Neural crest cell (in vitro differentiated cells): ENCODE measurements around the genes IFT20 and PROCA1.

GRCh38 chr17:27323621-27324164 lies 29.8 kb downstream of the WSB1 start:
- PRO-cap: no peak

DNA sequence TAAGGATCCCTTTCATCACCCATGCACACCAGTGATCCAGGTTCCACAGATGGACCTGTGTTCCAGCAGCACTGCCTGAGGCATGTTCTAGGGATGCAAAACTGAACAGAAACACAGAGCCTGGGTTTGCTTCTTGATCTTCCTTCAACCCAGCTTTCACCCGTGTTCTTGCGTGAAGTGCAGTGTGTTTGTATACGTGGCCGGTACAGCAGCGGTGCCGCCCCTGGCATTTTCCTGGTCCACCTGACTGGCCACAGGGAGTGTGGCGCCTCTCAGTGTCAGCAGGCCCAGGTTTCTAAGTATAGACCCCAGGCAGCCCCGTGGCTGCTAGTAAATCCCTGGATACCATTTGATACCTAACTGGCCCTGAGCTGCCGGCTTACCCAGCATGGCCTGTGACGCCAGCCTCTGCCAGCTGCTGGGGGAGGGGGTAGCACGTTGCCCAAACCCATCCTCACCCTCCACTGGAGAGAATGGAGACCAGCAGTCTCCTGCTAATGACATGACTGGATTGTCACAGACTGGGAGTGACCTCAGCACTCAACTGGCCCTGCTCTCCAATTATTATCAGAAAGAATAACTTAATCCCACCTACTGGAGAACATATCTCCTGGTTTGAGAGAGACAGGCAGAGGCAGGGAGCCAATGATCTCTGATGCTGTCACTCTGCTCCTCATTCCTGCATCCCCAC lies 59.2 kb upstream of the LGALS9 start:
- PRO-cap: no peak

DNA sequence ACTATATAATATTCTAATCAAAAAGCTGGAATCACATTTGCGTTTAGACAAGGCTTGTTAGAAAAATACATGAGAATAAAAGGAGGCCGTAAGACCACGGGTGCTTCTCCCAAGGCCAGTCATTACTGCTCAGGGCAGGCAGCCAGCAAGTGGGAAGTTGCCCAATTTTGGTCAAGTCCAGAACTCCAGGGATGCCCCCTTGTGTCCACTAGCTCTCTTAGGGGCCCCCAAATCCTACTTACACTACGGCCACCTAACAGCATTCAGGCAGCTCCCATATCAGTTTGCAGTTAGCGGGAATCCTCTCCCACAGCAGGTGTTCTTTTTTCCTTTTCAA lies 26.0 kb upstream of the LYRM9 start:
- PRO-cap: no peak

GRCh38 chr17:28030223-28030770 lies 12.2 kb upstream of the NLK start:
- PRO-cap: no peak

DNA sequence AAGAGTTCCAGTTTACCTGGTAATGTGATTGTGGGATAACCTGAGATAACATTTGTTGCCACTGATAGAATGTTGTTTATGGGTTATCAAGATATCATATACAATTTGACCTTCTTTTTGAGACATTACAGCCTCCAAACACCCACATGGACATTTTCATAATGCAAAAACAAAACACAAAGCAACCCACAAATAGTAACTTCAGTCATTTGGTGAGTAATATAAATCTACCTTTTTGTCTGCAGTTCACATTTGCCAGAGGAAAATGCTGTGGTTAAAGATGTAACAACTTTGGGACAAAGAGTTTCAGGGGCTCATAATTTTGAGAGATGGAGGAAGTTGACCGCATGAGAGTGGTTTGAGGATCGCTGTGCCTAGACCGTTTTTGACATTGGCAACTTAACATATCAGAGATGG lies 3.9 kb downstream of the NLK start:
- PRO-cap: no peak

DNA sequence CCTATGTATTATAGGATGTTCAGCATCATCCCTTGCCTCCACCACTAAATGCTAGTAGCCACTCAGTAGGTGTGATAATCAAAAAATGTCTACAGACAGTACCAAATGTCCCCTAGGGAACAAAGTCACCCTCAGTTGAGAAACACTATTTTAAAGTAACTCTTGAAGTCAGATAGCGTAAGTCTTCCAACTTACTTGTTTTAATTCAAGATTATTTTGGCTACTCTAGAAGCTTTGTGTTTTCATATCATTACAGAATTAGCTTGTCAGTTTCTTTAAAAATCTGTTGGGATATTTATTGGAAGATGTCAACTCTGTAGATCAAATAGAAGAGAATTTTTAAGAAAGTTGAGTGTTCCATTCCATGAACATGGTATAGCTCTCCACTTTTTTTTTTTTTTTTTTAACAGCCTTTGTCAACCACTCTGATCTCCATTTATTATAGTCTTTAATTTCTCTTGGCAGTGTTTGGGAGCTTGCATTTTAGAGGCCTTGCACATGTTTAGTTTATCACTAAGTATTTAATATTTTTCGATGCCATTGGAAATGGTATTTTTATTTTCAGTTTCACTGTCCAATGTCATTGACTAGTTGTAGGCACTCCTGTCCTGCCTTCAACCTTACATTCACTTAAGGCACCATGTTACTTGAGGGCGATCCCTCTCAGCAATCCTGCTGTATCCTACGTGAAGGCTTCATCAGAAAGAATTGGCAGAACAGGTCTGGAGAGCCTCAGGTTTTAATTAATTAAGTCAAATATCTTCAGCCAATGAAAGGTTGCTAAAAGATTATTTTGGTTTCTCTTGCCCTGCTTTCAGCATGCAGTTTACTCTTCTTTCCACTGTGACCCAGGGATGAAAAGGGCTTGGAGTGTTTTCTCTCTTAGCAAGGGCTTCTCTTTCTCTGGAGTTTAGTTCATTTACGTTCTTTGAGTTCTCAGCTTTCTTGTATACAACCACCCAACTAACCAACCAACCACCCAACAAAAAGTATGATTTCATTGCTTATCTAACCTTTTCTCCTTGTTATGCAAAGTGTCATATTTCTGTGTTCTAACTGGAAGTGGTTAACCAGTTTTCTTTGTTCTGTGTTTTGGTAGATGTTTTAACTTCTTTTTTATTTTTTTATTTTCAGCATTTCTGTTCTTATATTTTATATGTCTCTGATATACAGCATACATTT lies 29.0 kb downstream of the NLK start:
- PRO-cap: no peak

- PRO-cap: no peak
Measured at GRCh38 chr17:28139563-28140566, 97.4 kb downstream of the NLK start.

- PRO-cap: no peak
Measured at GRCh38 chr17:28235324-28235804, 83.6 kb upstream of the TMEM97 start.

DNA sequence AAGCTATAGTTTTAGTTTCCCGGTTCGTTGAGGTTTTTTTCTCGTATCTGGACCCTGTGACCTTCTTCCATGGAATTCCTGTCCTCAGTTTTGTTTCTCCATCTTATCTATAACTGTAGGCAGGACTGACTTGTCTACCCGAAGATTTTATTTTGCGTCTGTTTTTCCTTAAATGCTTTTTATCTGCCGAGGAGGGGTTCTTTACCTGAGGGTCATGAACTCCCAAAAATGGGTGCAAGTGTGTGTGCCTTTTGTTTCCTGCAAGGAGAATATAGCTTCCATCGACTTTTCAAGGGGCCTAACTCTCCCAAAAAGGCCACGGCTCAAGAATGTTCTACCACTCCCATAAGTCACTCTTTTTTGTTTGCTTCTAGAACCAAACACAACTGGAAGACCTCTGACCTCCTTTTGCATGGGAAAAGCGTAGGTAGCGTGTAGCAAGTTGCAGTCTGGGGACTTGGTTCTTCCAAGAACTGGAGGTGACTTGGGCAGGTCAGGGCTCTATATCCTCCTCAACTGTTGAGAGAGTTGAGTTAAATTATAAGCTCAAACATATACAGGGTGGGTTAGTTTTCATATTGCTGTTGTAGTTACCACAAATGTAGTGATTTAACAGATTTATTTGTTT lies 1.2 kb downstream of the TMEM97 start:
- PRO-cap: no peak

DNA sequence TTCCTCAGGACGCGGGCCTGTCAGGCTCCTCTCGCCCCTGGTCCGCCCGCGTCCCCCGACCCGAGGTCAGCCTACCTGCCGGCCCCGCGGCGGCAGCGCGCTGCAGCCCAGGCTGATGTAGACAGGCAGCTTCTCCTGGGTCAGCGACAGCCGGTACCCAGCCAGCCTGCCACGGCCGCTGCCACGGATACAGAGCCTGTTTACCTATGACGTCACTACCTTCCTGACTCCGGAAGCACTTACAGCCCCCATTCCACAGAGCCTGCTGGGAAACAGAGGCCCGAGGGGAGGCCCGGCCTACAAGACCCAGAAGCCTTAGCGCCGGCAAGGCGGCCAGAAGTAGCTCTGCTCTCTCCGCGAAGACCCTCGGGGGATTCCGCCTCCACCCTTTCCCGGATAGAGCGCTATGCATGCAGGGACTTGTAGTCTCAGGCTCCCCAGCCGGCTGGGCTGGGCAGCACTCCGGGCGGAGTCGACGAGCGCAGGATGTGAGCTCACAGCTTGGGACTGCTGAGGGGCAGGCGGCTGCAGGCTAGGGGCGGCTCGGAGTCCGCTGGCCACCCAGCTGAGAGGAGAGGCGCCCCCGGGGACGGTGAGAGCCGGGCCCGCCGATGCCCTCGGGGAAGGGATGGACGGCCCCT lies at the start of gene IFT20:
Gene IFT20 (minus strand): TSS at position 208 of the 641 bp plus-strand sequence.
- PRO-cap: bidirectional peak, plus-strand start at position 497 of the sequence, minus-strand start at position 125 of the sequence

DNA sequence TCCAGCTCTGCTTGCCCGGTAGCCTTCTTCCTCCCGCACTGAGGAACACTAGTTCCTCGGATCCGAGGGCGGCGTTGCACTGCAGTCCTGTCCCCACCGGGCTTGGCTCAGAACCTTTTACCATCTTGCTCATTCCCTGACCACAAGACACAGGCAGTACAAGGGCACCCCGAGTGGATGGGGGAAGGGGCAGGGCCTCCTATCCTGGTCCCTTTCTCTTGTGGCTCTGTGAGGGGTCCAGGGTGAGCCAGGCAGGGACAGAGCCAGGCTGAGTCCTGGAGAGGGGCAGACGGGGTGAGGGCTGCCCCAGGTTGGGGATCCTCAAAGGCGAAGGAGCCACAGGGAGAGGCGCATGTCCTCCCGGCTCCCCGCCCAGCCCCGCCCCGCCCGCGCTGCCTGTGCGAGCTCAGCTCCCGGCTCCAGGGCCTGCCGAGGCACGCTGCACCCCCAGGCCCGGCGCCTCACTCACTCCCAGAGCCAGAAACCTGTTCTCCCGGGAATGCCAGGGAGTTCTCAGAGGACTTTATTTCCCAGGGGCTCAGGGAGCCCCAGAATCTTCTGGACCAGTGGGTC lies 1.6 kb downstream of the FOXN1 start:
- PRO-cap: no peak

DNA sequence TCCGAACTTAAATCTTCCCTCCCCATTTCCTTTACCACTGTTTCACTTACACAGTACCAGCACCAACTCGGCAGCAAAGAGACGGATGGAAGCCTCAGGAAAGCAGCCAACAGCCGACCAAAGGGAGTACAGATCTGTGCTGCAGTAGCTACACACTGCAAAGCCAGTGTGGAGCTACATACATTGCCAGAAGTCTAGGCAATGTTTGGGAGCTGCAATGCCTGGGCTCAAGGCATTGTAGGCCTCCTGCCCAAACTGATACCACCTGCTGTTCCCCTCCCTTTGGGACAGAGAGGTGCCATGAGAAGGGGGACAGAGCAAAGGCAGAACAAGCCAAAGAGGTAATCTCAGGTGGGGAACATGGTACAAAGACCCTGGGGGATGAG lies 1.8 kb downstream of the RSKR start:
- PRO-cap: no peak

DNA sequence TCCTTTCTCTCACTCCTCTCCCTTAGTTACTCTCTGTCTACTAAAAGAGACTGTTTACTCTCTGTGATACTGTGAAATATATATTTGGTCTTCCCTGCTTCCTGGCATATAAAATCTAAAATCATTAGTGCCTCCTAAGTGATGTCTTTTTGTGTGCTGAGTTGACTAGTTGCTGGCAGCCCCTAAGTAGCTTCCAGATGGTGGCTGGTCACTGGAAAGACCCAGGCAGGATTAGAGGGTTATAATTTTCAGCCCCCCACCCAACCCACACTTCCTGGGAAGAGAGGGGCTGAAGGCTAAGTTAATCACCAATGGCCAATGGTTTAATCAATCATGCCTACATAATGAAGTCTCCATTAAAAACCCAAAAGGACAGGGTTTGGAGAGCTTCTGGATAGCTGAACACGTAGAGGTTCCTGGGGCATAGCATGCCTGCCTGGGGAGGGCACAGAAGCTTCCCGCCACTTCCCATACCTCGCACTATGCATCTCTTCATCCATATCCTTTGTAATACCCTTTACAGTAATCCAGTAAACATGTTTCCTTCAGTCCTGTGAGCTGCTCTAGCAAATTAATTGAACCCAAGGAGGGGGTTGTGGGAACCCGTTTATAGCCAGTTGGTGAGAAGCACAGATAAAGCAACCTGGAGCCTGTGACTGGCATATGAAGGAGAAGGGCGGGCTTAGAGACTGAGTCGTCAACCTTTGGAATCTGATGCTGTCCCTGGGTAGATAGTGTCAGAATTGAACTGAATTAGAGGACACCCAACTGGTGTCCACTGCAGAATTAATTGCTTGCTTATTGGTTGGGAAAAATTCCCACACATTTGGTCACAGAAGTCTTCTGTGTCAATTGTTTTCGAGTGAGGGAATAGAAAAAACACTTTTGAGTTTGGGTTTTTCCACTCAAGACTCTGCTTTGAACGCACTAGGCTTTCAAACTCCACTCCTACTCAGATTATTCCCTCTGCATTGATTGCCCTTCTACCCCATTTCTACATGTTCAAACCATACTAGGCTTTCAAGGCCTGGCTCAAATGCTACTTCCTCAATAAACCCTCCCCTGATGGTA lies 12.7 kb upstream of the RSKR start:
- PRO-cap: no peak

DNA sequence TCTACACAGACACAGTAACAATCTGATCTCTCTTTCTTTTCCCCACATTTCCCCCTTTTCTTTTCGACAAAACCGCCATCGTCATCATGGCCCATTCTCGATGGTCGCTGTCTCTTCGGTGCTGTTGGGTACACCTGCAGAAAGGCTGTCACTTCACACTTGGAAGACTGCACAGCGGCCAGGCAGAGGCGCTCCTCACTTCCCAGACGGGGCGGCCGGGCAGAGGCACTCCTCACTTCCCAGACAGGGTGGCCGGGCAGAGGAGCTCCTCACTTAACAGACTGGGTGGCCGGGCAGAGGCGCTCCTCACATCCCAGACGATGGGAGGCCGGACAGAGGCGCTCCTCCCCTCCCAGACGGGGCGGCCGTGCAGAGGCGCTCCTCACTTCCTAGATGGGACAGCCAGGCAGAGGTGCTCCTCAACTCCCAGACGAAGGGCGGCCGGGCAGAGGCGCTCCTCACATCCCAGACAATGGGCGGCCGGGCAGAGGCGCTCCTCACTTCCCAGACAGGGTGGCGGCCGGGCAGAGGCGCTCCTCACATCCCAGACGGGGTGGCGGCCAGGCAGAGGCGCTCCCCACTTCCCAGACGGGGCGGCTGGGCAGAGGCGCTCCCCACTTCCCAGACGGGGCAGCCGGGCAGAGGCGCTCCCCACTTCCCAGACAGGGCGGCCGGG lies 2.9 kb downstream of the SDF2 start:
- PRO-cap: no peak

GRCh38 chr17:28686477-28687294 lies 24.7 kb downstream of the SUPT6H start:
- PRO-cap: no peak

GRCh38 chr17:28695126-28695514 lies 16.6 kb downstream of the PROCA1 start:
- PRO-cap: no peak

DNA sequence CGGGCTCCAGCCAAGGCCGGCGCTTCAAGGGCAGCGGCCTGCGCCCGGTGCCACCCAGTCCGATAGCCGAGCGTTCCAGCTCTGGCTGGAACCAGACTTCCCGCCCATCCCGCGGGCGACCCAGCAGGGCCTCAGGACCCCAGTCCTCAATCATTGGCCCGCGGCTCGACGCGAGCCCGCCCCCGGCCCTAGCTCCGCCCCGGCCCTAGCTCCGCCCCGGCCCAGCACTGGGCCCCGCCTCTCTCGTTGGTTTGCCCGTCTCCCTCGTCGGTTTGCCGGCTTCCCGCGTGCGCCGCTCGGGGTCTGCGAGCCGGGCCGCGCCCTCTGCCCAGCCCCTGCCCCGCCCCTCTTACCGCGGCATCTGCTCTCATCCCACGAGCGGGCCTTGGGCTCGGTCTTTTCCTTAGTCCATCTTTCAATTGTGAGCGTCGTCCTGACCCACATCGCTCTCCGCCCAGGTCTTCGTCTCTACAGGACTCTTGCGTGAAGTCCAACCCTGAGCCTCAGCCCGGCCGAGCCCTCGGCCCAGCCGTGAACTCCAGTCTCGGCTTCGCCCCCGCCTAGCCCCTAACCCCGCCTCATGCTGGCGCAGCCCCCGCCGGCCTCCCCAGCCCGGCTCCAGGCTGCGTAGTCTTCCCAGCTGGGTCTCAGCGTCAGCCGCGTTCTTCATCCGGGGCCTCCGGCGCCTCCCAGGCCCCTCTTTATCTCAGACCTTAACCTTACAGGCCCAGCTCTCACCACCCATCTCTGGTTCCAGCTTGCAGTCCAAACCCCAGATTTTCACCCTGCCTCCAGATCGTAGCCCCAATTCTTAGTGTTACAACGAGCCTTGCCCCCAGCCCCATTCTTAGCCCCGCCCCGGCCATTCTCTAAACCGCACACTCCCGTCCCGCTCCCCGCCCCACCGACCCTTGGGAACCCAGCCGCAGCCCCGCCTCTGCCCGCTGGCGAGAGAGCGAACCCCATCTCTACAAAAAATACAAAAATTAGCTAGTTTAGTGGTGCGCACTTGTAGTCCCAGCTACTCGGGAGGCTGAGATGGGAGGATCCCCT lies at the start of gene PROCA1:
Gene PROCA1 (minus strand): TSS at position 672 of the 1,053 bp plus-strand sequence.
- PRO-cap: bidirectional peak, plus-strand start outside the sequence, minus-strand start at position 83 of the sequence

- PRO-cap: no peak
Measured at GRCh38 chr17:28721110-28721968, 1.6 kb downstream of the RPL23A start.

DNA sequence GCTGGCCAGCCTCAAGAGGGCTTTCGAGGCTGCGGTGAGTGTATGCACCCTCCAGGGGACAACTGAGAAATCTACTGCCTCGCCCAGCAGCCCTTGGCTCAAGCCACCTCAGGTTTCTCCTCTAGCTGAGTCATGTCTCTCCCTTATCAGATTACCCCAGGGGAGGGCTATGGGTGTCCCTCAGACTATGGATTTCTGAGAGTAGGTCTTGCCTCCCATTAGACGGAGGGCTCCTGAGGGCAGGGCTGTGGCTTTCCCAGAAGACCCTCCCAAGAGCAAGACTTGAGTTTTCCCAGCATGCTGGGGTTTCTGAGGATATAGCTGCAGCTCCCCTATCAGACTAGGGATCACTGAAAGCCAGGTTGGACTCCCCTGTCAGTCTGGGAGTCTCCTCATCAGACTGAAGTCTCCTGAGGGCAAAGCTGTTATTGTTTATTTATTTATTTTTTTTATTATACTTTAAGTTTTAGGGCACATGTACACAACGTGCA lies 6.8 kb downstream of the NEK8 start:
- PRO-cap: no peak

DNA sequence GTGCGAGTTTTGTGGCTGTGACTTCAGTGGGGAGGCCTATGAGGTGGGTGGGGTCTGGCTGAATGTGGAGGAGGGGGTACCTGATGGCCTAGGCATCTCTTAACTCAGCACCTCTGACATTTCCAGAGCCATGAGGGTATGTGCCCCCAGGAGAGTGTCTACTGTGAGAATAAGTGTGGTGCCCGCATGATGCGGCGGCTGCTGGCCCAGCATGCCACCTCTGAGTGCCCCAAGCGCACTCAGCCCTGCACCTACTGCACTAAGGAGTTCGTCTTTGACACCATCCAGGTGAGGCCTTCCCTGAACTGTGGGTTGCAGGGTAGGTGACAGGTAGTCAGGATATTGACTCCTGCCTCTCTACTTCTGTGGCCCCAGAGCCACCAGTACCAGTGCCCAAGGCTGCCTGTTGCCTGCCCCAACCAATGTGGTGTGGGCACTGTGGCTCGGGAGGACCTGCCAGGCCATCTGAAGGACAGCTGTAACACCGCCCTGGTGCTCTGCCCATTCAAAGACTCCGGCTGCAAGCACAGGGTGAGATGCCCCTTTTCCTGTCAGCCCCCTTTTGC lies 4.4 kb downstream of the TRAF4 start:
- PRO-cap: no peak